SP-49 (cell line): ENCODE data around the genes MTHFD1 and PLEKHG3.

GRCh38 chr14:64209167-64210165 lies 84.7 kb downstream of the ESR2 start:
- PRO-cap: no peak

DNA sequence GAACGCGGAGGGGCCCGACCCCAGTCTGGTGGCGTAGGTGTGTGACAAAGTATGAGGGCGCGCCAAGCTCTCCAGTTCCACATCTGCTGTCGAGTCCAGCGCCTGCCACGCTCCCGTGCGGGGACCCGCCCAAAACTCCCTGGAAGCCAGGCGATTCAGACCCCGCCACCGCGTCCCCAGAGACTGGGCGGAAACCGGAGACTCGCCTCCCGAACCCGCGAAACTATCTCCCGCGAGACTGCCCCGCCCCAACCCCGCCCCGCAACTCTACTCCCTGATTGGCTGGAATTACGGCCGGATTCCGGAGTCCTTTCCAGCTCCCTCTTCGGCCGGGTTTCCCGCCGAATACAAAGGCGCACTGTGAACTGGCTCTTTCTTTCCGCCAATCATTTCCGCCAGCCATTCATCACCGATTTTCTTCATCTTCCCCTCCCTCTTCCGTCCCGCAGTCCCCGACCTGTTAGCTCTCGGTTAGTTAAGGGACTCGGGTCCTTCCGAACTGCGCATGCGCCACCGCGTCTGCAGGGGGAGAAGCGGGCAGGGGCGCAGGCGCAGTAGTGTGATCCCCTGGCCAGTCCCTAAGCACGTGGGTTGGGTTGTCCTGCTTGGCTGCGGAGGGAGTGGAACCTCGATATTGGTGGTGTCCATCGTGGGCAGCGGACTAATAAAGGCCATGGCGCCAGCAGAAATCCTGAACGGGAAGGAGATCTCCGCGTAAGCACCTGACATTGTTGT lies at the start of gene MTHFD1:
Gene MTHFD1 (plus strand): TSS at position 599 of the 735 bp plus-strand sequence.
- PRO-cap: bidirectional peak, plus-strand start at position 524 of the sequence, minus-strand start at position 185 of the sequence

- PRO-cap: no peak
Measured at GRCh38 chr14:64391843-64392522, 3.8 kb downstream of the MTHFD1 start.

- PRO-cap: no peak
Measured at GRCh38 chr14:64425718-64426373, 37.7 kb downstream of the MTHFD1 start.

GRCh38 chr14:64427271-64427610 lies 38.1 kb upstream of the AKAP5 start:
- PRO-cap: no peak

DNA sequence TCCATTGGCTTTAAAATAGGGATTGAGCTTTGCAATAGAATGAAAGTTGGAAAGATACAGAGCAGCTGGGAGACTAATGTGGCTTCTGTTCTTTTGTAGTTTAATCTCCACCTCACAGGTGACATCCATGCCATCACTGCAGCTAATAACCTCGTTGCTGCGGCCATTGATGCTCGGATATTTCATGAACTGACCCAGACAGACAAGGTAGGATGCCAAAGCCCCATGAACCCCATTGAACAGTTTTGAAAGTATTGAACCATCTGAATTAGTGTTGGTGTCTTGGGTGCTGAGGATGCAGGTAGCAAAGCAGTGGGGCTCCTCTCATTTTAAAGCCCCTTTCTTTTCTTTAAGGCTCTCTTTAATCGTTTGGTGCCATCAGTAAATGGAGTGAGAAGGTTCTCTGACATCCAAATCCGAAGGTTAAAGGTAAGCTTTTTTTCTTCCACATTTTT lies 33.8 kb upstream of the AKAP5 start:
- PRO-cap: no peak

DNA sequence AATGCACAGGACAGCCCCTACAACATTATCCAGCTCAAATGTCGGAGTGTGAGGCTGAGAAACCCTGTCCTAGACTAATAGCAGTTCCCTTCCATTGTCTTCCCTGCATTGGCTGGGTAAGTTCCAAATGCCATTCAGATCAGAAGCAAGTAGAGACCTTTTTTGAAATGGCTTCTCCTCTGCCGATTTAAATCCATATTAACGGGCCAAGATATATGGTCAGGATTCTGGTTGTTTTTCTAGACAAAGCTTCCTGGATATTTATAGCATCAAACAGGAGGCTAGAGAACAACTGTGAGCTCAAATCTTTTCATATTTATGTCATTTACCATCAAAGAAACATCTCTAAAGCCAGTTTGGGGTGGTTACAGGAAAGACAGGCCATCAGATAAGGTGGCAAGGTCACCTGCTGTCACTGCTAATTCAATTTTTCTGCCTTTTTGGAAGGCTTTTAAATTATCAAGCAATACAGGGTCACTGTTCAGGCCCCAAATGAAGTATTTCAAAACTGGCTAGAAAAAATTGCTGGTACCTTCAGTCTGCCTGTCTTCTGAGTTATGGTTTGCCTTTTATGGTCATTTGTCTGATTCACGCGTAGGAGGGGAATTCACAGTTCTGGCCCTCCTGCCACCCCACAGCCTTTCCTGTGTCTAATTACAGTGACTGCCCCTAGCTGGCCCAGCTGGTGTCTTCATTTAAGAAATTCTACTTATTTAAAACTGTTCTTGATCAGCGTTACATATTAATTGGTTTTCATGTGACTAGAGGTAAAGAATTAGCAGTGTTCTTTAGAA lies 20.0 kb upstream of the AKAP5 start:
- PRO-cap: no peak

DNA sequence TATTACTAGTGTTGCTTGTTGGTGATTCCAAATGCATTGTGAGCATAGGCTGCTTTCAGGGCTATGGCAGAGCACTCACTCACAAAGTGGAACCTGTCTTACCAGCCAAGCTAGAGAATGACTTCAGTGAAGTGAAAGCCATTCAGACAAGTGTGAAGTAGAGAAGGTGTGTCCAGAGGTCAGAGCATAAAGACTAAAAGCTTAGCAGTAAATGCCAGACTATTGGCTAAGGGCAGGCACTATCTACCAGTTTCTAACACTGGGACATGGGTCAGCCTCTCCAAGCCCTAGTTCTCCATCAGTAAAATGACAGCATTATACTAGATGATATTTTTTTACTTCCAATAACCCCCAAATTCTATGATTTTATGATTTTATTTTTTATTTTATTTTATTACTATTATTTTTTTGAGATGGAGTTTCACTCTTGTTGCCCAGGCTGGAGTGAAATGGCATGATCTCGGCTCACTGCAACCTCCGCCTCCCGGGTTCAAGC lies 12.8 kb downstream of the PPP1R36 start:
- PRO-cap: no peak

GRCh38 chr14:64648524-64648933 lies 55.7 kb upstream of the PLEKHG3 start:
- PRO-cap: no peak

DNA sequence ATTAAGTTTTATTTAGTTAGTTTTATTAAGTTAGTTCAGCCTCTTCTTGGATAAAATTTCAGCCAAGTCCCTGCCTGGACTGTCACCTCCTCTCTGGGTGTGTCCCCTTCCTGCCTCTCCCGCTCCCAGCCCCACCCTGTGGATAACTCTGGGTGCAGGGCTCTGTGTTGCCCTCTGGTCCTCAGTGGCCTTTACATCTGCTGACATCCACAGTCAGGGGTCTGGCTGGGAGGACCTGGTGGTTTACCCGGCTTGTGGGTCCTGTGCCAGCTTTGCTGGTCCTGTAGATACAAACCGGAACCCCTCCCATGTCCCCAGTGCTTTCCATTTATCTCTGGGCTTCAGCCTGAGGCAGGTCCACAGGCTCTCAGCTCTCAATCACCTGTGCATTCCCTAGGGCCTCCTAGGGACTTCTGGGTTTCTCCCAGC lies 28.9 kb upstream of the PLEKHG3 start:
- PRO-cap: no peak

GRCh38 chr14:64692505-64693063 lies 11.6 kb upstream of the PLEKHG3 start:
- PRO-cap: no peak

DNA sequence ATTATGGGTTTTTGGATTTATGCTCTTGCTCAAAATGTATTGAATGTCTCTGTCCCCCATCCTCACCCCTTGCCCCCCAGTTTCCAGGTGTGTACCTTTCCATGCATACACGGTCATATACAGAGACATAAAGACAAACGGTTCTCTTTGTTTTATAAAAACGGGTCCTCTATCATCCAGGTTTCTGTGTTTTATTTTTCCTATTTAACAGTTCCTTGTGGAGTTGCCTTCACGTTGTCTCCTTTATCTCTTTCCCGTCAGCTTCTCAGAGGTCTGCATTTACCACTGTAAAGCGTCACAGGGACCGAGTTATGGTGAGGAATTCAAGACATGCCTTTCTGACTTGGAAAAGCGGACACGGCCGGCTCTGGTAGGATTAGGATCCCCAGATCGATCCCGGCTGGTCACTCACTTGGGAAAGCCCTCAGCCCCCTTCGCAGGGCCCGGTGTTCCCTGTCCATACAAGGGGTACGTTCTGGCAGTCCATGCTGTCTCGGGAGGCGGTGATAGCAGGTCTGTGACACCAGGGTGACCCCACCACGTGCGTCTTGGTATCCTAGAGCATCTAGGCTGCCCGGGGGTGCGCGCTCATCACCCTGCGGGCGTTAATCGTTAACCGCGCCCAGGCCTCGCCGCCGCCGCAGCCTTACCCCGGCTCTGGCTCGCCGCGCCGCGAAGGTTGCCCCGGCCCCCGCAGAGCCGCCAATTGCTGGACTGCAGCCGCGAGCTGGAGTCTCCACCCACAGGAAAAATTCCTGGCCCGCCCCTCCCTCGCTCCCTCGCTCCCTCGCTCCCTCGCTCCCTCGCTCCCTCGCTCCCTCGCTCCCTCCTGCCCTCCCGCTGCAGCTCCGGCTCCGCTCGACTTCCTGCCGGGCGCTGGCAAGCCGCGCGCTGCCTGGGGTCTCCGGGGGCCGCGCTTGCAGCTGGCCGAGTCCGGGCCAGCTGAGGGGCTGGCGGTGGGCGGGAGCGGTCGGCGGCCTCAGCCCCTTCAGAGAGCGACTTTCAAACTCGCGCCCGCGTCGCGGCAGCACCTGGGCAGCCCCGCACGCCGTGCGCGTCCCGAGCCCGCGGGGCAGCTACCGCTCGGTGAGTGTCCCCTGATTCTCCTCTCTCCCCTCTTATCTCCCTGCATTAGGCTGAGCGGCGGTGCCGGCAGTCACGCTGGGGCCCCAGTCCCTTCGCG lies at the start of gene PLEKHG3:
Gene PLEKHG3 (plus strand): TSS at position 806 of the 1,183 bp plus-strand sequence.
- PRO-cap: no peak

DNA sequence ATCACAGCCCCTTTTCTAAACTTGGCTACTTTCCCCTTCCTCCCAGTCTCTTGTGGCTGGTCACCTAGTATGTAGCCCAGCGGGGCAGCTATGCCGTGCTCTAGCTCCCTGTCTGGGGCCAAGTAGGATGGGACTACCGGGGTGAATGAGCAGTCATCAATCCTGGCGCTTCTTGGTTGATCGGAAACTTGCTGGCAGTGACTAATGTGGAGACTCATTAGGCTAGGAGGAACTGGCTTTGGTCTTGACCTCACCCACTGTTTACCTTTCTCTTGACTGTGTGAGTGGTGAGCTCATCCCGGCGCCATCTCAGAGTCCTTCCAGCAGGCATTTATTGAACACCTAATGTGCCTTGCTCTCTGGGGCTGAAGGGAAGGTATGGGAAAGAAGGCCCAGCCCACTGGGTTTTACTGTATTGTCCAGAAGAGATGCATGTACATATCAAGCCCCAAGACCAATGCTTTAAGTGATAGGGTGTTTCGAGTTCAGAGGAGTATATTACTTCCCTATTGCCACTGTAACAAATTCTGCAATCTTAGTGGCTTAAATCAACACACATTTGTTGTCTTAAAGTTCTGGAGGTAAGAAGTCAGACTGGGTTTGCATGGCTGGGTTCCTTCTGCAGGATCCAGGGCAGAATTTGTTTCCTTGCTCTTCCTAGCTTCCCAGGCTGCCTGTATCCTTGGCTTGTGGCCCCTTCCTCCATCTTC lies 16.1 kb downstream of the PLEKHG3 start:
- PRO-cap: no peak

- PRO-cap: no peak
Measured at GRCh38 chr14:64726505-64727107, 22.4 kb downstream of the PLEKHG3 start.

GRCh38 chr14:64812221-64812714 lies 67.4 kb downstream of the SPTB start:
- PRO-cap: no peak

DNA sequence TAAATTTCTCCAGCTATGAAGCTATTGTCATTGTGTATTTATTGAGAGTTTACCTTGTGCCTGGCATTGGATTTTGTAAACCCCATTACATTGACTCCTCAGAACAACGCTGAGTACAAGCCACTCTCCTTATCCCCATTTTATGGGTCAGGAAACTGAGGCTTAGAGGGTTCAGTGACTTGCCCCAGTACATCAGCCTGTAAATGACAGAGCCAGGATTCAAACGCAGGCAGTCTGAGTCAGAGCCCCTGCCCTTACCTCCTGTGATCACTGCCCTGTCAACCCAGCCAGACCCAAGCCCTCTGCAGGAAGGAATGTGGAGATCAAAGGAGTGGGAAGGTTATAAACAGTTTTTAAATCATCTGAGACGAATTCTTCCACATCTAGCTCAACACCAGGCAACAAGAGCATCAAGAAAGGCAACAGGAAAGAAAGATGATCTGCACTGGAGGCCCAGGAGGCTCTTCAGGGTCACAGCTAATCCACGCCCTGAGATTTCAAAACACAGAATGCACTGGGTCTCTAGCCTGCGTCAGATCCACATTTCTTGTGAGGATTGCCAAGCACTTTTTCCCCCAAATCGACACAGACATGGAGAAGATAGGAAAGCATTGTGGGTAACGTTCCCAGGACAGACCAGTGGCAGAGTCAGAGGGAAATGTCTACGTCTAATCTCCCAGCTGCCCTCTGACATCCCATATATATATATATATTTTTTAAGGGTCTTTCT lies 38.5 kb downstream of the SPTB start:
- PRO-cap: no peak

- PRO-cap: no peak
Measured at GRCh38 chr14:64841829-64842471, 37.8 kb downstream of the SPTB start.

DNA sequence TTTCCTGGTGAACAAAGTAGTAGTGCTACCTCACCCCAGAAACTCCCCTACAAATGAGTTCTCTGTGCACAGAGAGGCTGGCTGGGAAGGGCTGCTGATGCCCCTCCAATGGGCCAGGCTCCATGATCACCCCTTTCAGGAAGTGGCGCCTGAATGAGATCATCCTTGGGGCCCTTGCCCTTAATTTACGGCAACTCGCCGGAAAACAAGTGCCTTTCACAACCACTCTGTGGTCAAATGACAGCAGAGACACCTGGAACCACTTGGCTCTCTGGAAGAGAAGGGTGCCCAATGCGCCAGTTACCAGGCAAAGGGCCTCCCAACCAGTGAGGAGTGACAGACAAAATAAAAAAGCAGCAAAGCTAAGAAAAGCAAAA lies 24.9 kb downstream of the SPTB start:
- PRO-cap: no peak

- PRO-cap: no peak
Measured at GRCh38 chr14:65081105-65081803, 21.1 kb downstream of the MAX start.

DNA sequence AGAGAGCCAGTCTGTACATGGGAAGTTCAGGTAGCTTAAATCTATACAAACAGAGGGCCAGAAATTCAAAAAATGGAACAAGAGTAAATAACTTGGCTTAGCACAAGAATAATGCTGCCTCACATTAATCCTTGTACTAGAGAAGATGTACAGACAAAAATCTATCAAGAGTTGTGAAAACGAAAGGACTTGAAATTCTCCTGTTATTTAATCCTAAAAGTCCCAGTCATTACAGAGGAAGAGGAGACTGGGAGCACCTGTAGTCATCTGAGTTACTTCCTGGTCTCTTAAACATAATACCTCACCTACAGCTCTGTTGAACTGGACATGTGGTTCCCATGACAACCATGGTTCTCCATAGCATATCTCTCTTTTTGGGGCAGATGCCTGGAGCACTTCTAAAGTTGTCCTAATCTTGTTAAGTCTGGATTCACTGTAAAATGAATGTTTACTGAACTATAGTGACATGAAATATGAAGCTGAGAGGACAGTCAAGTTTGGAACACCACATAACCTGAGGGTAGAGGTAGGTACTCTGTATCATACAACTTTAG lies 7.3 kb downstream of the MAX start:
- PRO-cap: no peak